ENCODE results near the gene GYPA.

GRCh38 chr4:142132534-142133475 is 496.4 kb downstream of the IL15 start:
- CAGE, long polyA plus RNA, result no peak
- RRBS, result no CpG with 5 or more reads among the region's 8 CpGs

DNA sequence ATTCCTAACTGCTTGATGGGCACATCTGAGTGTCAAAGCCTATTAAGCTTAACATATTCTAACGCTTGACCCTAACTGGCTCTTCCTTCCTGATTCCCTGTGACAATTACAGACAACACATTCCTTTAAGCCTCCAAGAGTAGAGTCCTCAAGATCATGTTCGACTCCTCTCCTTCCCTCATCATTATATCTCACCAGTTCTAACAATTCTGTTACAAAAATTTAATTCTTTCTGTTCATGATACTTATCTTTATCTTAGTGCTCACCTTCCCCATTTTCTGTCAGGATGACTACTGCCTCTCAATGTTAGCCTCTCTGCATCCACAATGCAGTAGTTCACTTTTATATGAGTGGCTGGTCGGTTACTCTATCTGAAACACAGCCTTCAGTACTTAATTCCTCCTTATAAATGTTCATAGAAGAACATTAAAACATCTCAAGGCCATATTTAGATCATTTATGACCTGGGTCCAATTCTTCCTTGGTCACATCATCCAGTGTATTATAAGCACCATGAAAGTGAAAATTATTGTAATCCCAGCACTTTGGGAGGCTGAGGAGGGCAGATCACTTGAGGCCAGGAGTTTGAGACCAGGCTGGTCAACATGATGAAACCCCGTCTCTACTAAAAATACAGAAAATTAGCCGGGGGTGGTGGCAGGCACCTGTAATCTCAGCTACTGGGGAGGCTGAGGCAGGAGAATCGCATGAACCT is 560.1 kb downstream of the IL15 start:
- CAGE, long polyA plus RNA, result no peak
- RRBS, result no CpG with 5 or more reads among the region's 6 CpGs

- CAGE, long polyA plus RNA, result no peak
Observed at GRCh38 chr4:142550100-142550588, 296.0 kb downstream of the INPP4B start.

- CAGE, long polyA plus RNA, result no peak
- RRBS, result no CpG with 5 or more reads among the region's 4 CpGs
Observed at GRCh38 chr4:142703930-142704286, 142.2 kb downstream of the INPP4B start.

DNA sequence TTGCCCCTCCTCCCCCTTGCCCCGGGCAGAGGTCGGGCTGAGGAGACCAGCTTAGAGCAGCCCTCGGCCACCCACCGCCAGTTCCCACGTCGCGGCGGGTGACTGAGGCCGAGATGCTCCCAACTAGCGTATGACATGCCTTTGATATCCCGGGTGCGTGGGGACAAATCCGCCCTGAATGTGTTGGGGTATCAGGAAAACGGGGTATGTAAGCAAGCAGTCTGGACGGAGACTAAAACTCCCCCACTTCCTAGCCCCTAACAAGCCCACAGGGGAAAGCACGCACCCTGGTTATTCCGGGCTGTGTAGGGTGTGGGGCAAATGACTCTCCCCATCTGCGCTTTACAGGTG is 963 bp upstream of the INPP4B start:
- CAGE, long polyA plus RNA, result no peak
- RRBS, result no CpG with 5 or more reads among the region's 18 CpGs

GRCh38 chr4:143214439-143215073 is 29.8 kb downstream of the USP38 start:
- CAGE, long polyA plus RNA, result no peak
- RRBS, result no CpG with 5 or more reads among the region's 2 CpGs

- CAGE, long polyA plus RNA, result no peak
- RRBS, result no CpG with 5 or more reads among the region's 3 CpGs
Observed at GRCh38 chr4:143353632-143354327, 17.1 kb downstream of the GAB1 start.

DNA sequence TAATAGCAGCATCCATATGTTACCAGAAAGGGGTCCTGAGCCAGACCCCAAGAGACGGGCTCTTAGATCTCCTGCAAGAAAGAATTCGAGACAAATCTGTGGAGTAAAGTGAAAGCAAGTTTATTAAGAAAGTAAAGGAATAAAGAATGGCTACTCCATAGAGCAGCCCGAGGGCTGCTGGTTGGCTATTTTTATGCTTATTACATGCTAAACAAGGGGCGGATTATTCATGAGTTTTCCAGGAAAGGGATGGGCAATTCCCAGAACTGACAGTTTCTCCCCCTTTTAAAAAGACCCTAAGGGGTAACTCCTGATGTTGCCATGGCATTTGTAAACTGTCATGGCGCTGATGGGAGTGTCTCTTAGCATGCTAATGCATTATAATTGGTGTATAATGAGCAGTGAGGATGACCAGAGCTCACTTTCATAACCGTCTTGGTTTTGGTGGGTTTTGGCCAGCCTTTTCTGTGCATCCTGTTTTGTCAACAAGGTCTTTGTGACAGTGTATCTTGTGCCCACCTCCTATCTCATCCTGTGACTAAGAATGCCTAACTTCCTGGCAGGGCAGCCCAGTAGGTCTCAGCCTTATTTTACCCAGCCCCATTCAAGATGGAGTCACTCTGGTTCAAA is 25.7 kb downstream of the GAB1 start:
- CAGE, long polyA plus RNA, result no peak
- RRBS, result no CpG with 5 or more reads among the region's 6 CpGs

DNA sequence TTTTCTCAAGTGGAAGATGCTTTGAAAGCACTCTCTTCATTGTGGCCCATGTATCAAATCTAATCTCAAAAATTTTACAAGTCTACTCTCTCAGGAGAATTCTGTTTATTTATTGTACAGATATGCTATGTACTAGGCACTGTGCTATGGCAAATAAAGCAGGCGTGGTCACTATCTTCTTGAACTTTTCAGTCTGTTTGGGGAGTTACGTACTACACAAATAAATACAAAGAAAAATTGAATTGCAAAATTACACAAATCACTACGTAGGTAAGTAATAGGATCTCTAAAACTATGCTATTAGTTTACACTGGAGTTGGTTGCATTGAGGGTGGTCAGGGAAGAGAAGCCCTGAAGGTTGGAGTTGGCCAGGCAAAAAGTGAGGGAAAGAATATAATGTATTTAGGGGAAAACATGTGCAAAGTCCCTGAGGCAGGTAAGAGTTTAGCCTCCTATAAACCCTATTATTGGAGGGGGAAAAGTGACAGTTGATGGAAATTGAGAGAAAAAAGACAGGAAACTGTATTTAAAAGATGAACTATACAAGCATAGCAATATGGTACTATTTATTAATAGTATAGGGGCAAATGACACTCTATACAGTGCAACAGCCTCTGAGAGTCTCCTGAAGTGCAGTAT is 75.8 kb downstream of the GAB1 start:
- CAGE, long polyA plus RNA, result no peak
- RRBS, result no CpG with 5 or more reads among the region's 3 CpGs

DNA sequence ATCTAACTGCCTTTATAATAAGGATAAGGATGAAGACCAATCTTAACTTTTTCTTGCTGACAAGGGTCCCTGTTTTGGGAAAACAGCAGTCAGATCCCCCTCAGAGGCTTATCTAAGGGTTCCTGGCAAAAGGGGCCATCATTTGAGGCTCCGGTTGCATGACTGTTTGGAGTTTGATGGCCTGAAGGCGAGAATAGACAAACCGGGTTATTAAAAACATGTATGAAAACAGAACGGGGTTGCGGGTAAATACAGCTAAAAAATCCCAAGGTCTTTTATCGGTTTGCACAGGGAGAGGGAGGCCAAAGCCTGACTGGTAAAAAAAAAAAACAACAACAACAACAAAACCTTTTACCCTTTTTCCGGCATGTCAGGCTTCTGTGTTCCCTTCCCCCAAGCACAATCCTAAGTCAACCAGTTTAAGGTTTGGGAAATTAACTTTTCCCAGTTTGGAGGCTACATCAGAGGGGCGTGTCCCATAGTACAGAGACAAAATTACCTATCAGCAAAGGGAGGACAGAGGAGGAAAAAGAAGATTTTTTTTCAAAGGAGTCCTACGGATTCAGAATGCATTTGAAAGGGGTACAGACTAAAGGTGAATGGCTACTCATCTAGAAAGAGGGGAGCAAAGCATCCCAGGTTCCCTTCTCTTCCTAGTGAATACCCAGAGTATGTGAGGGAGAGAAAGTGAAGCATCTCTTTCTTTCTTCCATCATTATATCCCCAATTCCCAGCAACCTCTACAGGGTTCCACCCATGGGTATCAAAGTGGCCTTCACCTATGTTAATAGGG is 86.1 kb upstream of the SMARCA5 start:
- CAGE, long polyA plus RNA, result no peak
- RRBS, result no CpG with 5 or more reads among the region's 9 CpGs

- CAGE, long polyA plus RNA, result no peak
- RRBS, result no CpG with 5 or more reads among the region's 2 CpGs
Observed at GRCh38 chr4:144140464-144140811, at the start of gene GYPA. TSS of gene GYPA (minus strand) at chr4:144140718.

DNA sequence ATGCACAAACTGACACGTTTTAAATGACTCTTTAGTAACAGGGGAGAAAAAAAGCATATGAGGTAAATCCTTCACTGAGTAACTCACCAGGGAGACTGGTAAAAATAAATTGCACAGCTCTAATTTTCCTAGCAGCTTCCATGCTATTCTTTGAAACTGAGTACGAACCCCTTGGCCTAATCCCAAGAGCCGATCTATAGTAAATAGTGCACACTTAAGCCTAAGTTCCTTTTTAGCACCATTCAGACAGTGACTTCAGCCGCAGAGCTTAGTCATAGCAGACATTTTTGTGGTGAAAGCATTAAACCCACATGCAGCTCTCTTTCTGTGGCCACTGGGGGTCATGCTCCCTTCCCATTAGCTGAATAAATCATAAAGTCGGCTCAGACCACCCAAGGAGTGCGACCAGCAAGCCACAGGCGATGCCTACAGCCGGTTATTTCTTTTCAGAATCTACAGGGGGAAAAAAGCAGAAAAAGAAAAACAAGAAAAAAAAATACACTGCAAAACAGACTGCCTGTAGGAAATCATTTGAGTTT is 215.8 kb upstream of the GYPA start:
- CAGE, long polyA plus RNA, result no peak
- RRBS, result no CpG with 5 or more reads among the region's 8 CpGs

- CAGE, long polyA plus RNA, result no peak
- RRBS, result 3% methylated on average over 3 of the region's 27 CpGs
Observed at GRCh38 chr4:144646436-144647007, 566 bp downstream of the HHIP start.

DNA sequence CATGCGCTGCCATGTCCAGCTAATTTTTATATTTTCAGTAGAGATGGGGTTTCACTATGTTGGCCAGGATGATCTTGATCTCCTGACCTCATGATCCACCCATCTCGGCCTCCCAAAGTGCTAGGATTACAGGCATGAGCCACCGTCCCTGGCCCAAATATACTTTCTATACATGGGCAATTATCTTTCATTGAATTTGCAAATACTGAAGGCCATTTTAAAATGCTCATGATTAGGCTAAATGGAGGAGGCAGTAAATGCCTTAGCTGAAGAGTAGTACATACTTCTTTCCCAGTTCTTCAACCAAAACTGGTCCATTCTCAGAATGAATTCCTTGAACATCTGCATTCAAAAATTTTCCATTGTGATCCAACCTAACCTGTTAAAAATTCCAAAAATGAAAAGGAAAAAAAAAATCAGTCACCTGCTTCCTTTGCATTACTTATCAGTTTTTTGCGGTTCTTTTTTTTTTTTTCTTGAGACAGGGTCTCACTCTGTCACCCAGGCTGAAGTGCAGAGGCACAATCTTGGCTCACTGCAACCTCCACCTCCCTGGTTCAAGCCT is 28.1 kb downstream of the OTUD4 start:
- CAGE, long polyA plus RNA, result no peak
- RRBS, result no CpG with 5 or more reads among the region's 4 CpGs

- CAGE, long polyA plus RNA, result no peak
- RRBS, result no CpG with 5 or more reads among the region's 1 CpG
Observed at GRCh38 chr4:145420510-145421001, 61.1 kb upstream of the SMAD1 start.

DNA sequence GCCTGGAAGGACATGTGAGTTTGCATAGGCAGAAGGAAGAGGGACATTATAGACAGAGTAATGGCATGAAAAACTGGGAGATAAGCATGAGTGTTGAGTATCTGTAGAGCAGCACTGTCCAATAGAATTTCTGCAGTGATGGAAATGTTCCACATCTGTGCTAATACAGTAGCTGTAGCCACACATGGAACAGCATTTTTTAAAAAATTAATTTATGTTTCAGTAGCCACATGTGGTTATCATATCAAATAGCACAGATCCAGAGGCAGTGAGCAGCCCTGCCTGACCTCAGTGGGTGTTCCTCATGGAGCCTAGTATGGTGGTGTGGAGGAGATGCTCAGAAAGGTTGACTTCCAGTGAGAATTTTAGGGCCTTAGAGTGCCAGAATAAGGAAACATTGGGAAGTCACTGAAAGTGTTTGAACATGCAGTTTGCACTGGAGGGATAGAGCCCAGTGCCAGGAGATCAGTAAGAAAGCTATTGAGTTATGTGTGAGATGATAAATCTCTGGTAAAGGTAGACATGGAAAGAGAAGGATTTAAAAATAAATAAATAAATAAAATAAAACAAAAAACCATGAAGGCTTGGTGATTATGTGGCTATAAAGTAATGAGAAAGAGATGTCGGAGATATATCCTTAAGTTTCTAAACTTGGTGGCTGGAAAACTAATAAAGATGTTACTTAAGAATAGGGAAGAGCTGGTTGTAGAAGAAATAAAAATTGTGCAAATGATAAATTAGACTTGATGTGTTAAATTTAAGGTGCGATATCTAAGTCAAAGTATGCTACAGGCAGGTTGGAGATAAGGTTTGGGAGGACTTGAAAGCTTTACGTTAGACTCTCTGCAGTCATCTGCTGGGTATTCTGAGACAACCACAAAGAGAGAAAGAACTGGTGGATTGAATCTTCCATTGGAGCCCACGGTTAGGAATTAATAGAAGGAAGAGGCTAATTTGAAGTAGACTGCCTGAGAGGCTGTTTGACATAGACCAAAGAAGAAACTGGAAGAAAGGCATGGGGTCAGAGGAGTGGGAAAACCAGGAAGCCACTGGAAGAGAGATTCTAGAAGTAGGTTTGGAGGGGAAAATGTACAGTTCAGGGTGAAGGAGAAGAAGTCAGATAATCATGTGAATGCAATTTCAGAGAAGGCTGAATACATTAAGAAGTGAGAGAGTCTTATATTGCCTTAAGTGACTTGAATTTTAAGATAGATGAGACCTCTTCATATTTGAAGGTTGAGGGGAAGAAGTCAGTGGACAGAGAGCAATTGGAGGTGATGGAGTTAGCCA is 7.7 kb downstream of the SMAD1 start:
- CAGE, long polyA plus RNA, result no peak
- RRBS, result no CpG with 5 or more reads among the region's 4 CpGs

DNA sequence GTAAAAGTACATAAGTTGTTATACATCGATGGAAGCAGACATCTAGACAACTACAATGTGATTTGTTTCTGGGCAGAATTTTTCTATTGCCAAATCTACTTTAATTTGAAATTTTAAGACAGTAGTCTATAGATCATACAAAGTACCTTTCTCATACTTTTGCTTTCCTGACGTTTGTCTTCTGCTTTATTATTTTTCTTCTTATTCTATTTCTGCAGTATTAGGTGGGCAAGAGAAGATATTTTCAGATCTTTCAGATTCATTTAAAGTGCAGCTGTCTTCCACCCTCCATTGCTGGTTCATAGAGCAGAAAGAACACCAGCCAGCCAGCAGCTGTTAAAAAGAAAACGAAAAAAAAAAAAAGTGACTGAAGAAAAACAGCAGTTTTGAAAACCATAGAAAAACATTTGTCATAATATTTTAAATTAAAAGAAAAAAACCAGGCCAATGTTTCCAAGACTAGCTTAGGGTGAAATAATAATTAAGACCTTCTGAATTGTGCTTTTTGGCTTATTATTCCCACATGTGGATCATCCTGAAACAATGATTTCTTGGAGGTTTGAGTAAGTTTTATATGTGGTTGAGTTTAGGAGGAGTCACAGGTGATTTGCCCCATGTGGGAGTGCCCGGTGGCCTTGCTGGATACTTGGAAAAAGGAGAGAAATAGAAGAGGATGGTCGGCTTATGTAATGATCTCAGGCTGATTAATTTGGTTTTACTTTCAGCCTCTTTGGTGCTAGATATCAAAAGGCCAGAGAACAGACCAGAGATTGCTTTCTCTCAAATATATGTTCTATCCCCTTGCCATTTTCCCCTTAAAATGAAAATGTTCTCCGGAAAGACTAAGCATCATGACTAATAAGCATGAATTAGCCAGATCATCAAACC is 43.0 kb downstream of the SMAD1 start:
- CAGE, long polyA plus RNA, result no peak
- RRBS, result no CpG with 5 or more reads among the region's 6 CpGs

DNA sequence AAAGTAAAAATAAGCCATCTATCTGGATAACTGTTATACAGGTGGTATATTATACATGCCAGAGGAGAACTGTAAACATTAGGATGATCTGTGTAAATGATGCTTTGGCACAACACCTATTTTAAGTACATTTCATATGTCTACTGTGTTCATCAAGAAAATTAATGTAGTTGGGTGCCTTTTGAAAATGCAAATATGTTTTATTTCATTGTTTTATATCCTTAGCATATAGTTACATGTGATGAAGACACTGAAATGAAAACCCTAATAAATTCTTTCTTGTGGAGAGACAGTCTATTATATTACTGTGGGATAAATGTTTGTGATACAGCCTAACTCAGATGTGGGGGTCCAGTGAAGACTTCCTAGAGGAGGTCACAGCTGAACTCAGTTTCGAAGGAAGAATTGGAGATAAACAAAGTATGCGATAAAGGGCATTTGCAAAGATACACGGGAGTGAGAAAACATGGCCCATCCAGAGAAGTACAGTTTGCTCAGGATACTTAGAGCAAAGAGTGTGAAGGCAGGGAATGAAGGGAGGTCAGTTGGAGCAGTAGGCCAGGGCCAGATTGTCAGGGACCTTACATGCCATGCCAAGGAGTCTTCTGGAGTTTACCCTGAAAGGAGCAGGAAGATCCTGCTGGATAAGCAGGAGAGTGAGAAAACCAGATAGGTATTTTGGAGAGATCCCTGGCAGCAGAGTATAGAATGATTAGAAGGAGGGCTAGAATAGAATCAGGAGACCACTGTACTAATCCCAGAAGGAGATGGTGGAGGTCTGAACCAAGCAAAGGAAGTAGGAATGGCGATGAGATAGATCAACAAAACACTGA is 27.4 kb downstream of the MMAA start:
- CAGE, long polyA plus RNA, result no peak
- RRBS, result no CpG with 5 or more reads among the region's 4 CpGs

GRCh38 chr4:145819367-145820315 is 119.0 kb downstream of the ZNF827 start:
- CAGE, long polyA plus RNA, result no peak
- RRBS, result no CpG with 5 or more reads among the region's 10 CpGs

DNA sequence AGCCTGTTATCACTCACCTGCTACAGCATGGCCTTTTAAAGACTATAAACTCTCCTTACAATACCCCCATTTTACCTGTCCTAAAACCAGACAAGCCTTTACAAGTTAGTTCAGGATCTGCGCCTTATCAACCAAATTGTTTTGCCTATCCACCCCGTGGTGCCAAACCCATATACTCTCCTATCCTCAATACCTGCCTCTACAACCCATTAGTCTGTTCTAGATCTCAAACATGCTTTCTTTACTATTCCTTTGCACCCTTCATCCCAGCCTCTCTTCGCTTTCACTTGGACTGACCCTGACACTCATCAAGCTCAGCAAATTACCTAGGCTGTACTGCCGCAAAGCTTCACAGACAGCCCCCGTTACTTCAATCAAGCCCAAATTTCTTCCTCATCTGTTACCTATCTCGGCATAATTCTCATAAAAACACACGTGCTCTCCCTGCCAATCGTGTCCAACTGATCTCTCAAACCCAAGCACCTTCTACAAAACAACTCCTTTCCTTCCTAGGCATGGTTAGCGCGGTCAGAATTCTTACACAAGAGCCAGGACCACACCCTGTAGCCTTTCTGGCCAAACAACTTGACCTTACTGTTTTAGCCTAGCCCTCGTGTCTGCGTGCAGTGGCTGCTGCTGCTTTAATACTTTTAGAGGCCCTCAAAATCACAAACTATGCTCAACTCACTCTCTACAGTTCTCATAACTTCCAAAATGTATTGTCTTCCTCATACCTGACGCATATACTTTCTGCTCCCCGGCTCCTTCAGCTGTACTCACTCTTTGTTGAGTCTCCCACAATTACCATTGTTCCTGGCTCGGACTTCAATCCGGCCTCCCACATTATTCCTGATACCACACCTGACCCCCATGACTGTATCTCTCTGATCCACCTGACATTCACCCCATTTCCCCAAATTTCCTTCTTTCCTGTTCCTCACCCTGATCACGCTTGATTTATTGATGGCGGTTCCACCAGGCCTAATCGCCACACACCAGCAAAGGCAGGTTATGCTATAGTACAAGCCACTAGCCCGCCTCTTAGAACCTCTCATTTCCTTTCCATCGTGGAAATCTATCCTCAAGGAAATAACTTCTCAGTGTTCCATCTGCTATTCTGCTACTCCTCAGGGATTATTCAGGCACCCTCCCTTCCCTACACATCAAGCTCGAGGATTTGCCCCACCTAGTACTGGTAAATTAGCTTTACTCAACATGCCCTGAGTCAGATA is 102.4 kb downstream of the ZNF827 start:
- CAGE, long polyA plus RNA, result no peak
- RRBS, result no CpG with 5 or more reads among the region's 22 CpGs